A172 (cell line): ENCODE measurements around a stretch of chr3.

GRCh38 chr3:189160478-189161041, 11.2 kb upstream of the TPRG1 start:
- RAMPAGE, long total RNA: no peak

- RAMPAGE, long total RNA: no peak
These were observed 182.6 kb downstream of the TP63 start for GRCh38 chr3:189813605-189814347.

DNA sequence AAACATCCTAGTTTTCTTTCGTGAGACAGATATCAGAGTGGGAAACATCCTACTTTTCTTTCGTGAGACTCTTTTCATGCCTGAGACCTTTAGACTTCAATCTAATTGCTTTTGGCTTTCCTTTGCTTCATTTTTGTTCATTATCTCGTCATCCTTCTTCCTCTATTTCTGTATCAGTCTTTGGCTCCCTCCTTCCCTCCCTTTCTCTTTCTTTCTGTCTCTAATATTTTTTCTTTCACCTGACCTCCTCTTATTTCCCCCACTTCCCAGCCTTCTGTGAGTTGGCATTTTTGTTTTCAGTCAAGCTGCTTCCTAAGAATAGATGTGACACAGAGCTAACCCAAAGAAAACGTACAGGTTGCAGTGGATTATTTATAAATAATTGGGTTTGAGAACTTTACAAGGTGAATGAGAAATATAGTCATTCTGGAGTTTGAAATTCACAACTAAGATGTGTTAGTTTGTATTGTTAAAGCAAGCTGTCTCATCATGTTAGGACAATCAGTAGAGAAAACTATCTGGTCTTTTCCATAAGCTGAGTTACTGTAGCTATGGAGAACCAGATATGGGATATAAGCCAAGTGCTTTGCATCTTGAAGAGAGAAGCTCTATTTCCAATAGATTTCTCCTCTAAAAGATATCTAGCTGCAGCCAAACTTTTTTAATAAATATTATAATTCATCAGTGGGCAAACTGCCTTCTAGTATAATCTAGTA, 11.4 kb downstream of the P3H2 start:
- RAMPAGE, long total RNA: no peak

DNA sequence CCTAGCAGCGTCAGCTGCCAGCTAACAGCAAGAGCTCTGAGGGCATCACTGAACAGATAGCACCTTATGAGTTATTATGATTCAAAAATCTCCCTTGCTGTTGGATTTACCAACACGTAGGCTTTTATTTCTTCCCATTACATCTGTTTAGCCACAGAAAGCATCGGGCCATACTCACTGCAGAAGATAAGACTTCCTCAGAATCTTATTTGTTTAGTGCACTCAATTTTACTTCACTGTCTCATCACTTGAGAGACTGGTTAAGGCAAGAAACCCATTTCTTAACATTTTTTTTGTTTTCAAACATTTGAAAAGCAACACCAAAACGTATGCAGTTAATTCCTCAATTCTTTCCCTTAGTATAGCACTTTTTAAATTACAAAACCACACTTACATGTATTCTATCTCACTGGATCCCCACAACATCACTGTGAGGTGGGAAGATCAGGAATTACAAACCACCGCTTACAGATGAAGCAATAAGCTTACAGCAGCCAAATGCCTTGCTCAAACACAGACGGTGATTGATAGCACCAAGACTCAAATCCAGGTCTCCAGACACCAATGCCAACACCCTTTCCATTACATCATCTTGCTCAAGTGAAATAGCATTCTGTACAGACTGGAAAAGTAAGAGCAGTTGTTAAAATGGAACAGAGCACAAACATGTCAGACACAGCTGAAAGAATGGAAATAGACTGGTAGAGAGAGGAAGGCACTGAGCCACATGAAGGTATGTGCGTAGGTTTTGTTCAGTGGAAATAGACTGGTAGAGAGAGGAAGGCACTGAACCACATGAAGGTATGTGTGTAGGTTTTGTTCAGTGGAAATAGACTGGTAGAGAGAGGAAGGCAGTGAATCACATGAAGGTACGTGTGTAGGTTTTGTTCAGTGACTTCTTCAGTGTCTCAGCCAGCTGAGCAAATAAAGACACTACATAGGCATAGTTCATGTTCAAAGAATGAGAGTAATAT, 15.9 kb downstream of the CLDN1 start:
- RAMPAGE, long total RNA: no peak

DNA sequence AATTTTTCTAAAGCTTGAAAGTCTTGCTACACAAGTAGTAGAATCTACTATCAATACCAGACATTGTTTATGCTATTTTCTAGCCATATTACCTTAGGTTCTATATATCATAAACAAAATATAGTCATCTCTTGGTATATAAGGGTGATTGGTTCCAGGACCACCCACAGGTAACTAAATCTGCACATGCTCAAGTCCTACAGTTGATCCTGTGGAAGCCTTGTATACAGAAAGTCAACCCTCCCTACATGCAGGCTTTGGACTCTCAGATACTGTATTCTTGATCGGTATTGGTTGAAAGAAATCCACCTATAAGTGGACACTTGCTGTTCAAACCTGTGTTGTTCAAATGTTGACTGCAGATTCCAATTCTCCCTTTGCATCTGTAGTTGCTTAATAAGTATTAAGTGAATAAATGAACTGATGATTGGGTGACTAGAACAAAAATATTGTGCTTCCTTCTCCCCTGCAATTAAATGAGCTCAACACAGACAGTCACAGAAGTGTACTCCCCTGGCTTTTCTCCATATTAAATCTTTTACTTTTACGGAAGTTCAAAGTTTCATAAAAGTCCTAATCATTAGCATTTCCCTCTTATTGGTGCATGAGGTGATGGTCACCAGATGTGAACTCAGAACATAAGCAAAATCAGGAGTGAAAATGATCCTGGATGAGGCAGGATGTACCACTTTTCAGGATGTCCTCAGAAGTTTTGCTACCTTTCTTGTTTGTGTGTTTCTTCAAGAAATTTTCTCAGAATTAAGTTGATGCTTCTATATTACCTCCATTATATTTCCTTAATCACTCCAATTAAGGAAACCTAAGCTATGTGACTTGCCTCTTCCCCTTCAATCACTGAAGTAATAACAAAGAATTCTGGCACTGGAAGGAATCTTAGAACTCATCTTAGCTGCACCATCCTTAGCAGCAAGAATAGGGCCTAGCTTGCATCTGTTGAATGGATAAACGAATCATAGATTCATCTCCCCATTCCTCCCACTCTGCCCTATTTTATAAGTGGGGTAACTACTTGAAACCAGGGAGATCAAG, 4.4 kb downstream of the CLDN1 start:
- RAMPAGE, long total RNA: no peak

DNA sequence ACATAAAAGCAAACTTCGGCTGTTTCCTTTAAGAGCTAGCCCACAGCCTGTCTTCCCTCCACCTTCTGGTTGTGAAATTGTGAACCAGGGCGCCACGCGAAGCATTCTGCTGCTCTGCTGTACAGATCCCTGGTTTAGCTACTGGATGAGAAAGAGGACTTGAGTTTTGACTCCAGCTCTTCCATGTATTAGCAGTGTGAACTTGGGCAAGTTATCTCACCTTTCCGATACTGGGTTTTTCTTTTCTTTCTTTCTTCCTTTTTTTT, 1.0 kb downstream of the IL1RAP start:
- RAMPAGE, long total RNA: no peak

GRCh38 chr3:190521896-190522321, 8.0 kb downstream of the IL1RAP start:
- RAMPAGE, long total RNA: no peak

- RAMPAGE, long total RNA: no peak
These were observed 13.4 kb downstream of the IL1RAP start for GRCh38 chr3:190527221-190527846.

GRCh38 chr3:190728733-190729179, 133.7 kb downstream of the GMNC start:
- RAMPAGE, long total RNA: no peak

DNA sequence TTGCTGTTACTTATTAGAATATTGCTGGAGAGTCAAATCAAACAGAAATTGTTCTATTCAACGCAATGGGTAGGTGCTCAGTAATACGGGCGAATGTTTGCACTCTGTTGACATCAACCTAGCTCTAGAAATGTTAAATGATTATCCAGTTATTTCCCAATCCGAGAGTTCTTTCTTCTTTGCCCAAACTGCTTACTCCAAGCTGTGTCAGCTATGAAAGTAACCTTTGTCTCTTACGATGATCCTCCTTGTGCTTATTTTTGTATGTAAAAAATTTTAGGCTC, 50.4 kb downstream of the GMNC start:
- RAMPAGE, long total RNA: no peak

DNA sequence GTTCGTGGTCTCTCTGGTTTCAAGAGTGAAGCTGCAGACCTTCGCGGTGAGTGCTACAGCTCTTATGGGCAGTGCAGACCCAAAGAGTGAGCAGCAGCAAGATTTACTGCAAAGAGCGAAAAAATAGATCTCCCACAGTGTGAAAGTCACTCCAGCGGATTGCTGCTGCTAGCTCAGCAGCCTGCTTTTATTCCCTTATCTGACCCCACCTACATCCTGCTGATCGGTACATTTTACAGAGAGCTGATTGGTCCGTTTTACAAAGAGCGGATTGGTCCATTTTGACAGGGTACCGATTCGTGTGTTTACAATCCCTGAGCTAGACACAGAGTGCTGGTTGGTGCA, 12.9 kb upstream of the CCDC50 start:
- RAMPAGE, long total RNA: no peak

DNA sequence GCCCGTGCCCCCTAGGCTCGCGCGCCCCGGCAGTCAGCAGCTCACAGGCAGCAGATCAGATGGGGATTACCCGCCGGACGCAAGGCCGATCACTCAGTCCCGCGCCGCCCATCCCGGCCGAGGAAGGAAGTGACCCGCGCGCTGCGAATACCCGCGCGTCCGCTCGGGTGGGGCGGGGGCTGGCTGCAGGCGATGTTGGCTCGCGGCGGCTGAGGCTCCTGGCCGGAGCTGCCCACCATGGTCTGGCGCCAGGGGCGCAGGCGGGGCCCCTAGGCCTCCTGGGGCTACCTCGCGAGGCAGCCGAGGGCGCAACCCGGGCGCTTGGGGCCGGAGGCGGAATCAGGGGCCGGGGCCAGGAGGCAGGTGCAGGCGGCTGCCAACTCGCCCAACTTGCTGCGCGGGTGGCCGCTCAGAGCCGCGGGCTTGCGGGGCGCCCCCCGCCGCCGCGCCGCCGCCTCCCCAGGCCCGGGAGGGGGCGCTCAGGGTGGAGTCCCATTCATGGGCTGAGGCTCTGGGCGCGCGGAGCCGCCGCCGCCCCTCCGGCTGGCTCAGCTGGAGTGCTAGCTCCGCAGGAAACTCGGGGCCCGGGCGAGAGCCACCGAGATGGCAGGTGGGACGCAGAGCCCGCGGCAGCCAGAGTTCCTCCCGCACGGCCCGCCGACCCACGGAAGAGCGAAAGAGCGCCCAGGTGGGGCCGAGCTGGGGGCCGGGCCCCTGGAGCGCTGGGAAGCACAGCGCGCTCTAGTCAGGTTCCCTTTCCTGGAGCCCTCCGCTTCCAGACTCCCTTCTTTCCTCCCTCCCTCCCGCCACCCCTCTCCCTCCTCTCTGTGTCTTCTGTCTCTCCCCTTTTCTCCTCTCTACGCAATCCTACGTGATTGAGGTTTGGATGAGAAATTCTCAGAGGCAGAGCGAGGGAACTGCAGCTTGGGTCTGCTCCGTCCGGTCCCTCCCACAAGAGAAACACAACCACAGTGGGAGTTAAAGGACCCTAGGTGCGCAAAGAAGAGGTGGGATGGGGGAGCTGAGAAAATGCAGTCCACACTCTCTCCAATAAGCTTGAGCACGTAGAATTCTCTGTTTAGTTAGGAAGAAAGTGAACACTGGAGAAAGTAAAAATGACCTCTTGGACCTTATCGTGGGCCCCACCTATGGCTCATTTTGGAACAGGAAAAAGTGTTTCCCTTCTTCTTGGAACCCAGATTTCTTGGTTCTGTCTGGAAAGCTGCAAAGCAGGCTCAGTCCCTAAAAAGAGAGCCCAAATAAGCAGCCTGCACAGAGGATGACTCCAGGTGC, 317.4 kb downstream of the FGF12 start:
- RAMPAGE, long total RNA: no peak

DNA sequence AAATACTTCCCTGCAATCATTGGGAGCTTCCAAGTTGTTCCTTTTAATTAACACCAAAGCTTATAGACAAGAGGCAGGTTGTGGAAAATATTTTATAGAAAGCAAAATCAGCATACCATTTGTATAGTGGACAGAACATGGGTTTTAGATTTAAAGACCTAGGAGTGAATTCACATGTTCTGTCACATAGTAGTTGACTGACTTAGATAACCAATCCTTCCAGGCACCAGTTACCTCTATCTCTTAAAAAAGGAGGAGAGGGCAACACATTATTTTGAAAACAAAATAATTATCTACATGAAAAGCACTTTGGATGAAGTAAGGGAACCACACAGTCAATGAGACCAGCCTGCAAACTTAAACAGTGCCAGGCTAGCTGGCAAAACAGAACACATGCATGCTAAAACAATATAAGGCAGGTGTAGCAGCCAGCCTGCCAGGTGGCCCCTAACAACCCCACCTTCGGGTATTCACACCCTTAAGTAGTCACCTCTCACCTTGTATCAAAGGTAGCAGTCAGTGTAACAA, 76.7 kb downstream of the MB21D2 start:
- RAMPAGE, long total RNA: no peak

GRCh38 chr3:192841373-192841803, 76.3 kb downstream of the MB21D2 start:
- RAMPAGE, long total RNA: no peak

DNA sequence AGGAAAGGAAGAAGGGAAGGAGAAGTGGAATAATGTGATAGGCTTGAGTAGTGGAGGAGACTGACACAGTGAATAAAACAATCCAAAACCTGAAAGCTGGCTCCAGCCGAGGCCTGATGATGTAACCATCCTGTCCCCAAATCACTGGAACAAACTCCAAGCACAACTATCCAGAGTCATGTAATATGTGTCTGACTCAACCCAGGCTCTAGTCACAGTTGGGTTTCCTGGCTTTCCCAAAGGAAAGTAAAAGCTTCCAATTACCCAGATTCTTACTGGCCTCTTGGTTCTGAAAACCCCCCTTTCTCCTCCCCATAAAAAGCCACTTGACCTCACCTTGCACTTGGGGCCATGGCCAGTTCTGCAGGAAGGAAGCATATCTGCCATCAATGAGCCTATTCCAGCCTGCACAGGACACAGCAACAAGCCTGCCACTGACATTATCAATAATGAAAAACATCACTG, 48.3 kb downstream of the MB21D2 start:
- RAMPAGE, long total RNA: no peak

GRCh38 chr3:193391955-193392462, 13.5 kb upstream of the ATP13A5 start:
- RAMPAGE, long total RNA: no peak

- RAMPAGE, long total RNA: no peak
These were observed 250.1 kb downstream of the OPA1 start for GRCh38 chr3:193843001-193843524.

- RAMPAGE, long total RNA: no peak
These were observed 263.8 kb upstream of the HES1 start for GRCh38 chr3:193871898-193872829.

DNA sequence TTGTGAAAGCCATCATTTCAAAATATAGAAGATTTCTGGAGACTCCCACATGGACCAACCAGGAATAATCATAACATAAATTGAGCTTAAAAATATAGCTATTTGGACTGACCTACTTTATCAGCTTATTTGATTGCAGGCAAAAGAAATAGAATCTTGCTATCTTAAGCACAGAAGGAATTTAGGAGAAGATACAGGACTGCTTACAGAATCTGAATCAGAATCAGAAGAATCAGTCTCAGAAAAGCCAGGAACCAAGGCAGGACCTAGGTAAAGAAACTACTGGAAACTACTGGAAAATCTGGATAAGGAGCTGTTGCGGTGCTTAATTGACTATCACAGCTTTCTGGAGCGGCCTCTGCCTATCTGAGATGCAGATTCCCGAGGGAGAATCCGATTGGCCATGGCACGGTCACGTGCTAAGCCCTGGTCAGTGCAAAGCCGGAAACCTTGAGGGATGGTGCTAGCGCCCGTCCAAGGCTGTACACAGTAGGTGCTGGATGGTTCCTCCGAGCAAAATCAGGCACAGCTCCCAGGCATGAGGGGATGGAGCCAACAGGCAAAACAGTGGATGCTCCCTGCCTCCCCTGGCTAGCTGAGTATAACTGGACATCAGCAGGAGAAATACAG, 238.8 kb upstream of the HES1 start:
- RAMPAGE, long total RNA: no peak

- RAMPAGE, long total RNA: no peak
These were observed 132.1 kb upstream of the HES1 start for GRCh38 chr3:194003817-194004187.